Gallbladder (tissue), 1 donor: ENCODE measurements around a stretch of chr7.

GRCh38 chr7:157377265-157377602, 40.4 kb downstream of the DNAJB6 start:
- PRO-cap, result no peak

- PRO-cap, result no peak
Measured at GRCh38 chr7:157397478-157398299, 60.9 kb downstream of the DNAJB6 start.

- PRO-cap, result no peak
Measured at GRCh38 chr7:157503389-157503712, 166.5 kb downstream of the DNAJB6 start.

GRCh38 chr7:157576243-157576878, 239.6 kb downstream of the DNAJB6 start:
- PRO-cap, result bidirectional peak, plus-strand start at chr7:157576755, minus-strand start at chr7:157576585

- PRO-cap, result no peak
Measured at GRCh38 chr7:157822508-157823069, 485.8 kb downstream of the DNAJB6 start.

DNA sequence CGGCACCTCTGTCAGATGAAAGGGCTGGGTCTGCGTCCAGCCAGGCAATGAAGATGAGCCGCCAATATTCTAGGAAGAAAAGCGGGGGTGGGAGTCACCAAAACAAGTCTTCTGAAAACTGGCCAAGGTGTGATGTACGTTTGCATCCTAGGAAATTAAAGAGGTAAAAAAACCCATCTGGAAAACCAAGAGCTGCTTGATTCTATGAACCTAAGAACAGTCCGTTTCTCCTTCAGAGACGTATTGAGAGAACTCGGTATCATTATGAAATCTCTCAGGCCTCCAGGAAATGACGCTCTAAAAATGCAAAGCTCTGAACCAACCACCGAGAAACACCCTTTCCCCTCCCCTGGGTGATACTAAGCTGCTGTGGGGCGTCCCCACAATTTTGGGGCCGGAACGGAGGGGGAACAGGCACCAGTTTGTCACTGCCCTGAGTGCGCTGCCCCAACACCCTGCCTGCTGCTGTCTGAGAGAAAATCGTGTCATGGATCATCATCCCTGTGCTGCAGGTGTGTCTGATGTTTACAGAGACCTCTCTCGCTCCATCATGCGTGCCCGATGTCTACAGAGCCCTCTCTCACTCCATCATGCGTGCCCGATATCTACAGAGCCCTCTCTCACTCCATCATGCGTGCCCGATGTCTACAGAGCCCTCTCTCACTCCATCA, 509.4 kb downstream of the DNAJB6 start:
- PRO-cap, result no peak

DNA sequence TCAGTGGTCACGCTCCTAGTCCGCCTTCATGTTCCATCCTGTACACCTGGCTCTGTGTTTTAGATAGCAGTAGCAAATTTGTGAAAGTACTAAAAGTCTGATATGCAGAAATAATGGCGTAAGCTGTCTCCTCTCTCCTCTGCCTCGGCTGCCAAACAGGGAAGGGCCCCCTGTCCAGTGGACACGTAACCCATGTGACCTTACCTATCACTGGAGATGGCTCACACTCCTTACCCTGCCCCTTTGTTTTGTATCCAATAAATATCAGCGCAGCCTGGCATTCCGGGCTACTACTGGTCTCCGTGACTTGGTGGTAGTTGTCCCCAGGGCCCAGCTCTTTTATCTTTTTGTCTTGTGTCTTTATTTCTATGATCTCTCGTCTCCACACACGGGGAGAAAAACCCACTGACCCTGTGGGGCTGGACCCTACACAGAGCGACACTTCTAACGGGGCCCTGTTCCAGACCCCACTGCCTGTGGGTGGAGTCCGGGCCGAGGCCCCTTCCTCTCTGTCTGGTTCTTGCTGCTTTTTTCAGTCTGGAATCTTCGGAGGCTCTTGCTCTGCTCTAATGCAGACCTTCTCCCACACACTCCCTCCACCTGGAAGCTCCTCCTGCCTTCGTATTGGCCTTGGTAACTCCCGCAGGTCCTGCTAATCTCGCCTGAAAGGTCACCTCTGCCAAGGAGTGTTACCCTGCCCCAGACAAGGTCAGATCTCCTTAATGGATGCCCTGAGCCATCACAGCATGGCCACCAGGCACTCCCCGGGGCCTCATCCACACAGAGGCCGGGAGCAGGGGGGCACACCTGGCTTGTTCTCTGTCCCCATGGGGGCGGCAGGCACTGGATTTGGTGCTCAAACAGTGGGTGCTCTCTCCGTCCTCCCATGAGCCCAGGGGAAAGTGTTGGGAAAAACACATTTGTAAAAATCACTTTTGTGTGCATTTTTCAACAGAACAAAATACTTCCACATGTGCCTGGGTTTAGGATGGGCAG, 531.8 kb downstream of the PTPRN2 start:
- PRO-cap, result no peak

GRCh38 chr7:158135428-158135828, 452.2 kb downstream of the PTPRN2 start:
- PRO-cap, result no peak

GRCh38 chr7:158348533-158348732, 239.2 kb downstream of the PTPRN2 start:
- PRO-cap, result unidirectional peak, plus-strand start at chr7:158348591

GRCh38 chr7:158421116-158421409, 166.6 kb downstream of the PTPRN2 start:
- PRO-cap, result no peak

- PRO-cap, result bidirectional peak, plus-strand start at chr7:158433015, minus-strand start at chr7:158432833
Measured at GRCh38 chr7:158432525-158433649, 154.7 kb downstream of the PTPRN2 start.

DNA sequence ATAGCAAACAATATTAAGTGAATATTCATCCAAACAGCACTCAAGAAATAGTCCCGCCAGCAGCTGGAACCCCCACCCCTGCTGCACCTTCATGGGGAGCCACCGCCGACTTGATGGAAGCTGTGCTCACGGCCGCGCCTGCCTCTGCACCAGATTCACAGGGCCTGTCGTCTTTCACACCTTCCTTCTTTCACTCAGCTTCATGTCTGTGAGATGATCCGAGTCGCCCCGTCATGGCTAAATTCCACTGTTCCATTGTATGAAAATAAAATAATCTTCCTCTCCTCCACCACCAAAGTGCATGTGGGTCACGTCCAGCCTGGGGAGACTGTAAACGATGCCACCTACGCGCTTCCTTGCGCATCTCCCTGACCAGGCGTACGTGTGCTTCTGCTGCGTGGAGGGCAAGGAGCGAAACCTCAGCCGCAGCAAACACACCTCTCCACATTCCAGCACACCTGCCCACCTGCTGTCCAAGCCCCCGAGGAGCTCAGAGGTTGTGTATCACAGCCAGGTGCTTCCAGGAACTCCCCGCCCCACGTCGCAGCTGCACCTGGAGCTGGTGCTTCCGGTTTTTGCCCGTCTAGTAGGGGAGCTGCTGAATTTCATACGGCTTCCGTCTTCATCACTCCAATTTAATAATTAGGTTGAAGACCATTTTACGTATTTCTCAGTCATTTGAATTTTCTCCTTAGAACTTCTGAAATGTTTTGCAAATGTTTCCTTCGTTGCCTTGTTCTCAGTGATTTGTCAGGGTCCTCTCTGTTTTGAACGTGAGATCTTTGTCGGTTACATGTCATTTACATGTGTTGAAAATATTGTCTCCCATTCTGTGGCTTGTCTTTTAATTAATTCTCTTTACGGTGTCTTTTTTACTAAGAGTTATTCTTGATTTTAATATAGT, 136.9 kb downstream of the PTPRN2 start:
- PRO-cap, result no peak

DNA sequence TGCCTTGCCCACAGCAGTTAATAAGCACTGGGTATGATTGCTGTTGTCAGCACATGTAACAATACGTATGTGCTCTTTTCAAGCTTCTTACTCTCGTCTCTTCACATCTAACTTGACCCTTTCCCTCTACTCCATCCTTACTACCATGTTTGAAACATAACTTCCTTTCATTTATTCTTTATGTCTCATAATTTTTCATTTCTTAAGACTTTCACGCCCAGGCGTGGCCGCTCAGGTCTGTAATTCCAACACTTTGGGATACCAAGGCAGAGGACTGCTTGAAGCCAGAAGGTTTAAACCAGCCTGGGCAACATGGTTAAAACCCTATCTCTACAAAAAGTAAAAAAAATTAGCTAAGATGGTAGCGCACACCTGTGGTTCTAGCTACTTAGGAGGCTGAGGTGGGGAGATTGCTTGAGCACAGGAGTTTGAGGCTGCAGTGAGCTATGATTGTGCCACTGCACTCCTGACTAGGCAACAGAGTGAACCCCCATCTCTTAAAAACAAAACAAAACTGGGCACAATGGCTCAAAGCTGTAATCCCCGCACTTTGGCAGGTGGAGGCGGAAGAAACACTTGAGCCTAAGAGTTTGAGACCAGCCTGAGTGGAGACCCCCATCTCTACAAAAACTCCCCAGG, 35.2 kb downstream of the ESYT2 start:
- PRO-cap, result no peak

DNA sequence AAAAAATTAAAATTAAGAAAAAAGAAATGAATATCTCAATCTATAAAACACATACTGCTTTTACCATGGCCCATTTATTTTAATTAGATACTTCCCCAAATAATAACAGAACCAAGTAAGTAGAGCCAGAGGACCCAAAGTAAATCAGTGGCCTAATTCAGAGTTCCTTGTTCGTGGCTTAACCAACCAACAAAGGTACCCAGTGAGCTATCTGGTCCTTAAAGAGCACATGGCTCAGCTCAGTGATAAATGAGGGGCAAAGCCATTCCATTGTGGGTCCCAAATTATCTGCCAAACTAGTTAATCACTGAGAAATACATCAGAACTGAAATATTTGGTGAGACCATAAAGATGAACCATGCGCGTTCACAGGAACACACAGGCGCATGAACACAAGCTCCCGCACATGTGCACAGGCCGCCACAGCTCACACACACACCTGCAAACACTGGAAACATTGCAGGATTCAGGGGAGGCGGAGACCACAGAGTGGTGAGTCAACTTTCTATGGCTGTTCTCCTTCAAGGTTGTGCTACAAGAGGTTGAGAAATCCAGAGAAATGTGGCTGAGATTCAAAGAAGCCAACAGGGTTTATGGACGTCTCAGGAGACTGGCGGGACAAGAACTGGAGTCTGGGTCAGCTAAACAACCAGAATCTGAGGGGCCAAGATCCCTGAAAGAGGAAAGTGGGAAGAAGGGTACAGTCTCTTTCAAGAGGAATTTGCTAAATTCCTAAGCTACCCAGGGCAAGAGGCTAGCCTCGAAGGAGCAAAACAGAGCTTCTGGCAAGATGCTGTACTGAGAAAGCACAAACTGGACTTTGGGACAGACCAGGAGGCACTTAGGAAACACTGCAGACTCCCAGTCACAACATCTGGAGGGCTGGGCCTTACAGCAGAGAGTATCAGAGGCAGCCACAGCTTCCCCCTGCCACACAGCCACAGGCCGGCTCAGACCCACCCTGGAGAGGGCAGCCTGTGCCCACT, 17.8 kb downstream of the ESYT2 start:
- PRO-cap, result no peak

GRCh38 chr7:158847327-158847825, 9.0 kb upstream of the DYNC2I1 start:
- PRO-cap, result no peak

GRCh38 chr7:158867310-158867711, 11.0 kb downstream of the DYNC2I1 start:
- PRO-cap, result unidirectional peak, plus-strand start at chr7:158867424

- PRO-cap, result no peak
Measured at GRCh38 chr7:158974032-158974601, 117.8 kb downstream of the DYNC2I1 start.

DNA sequence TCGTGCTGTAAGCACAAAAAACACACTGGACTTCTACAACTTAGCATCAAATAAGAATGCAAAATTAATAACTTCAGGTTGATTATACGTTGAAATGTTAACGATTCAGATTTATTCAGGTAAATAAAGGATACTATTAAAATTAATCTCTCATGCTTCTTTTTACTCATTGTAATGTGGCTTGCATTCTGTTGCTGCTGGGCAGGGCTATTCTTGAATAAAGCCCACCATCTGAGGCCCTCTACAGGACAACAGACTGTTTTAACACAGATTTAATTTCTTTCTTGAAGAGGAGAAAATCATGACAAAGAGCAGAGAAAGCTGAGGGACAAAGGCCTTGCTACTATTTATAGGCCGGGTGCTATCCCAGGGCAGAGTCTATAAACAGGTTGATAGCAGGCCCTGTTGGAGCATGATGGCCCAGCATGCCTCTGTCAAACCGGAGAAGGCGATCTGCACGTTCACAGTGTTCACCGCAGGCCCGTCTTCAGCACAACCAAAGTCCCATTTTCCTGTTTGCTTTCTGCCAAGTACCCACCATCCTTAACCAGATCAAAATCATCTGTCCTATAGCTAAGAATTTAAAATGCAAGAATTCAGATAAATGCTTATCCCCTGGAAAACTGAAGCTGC, 3.0 kb downstream of the VIPR2 start:
- PRO-cap, result no peak